Sciatic nerve (tissue), 1 donor: ENCODE measurements around a stretch of chr13.

DNA sequence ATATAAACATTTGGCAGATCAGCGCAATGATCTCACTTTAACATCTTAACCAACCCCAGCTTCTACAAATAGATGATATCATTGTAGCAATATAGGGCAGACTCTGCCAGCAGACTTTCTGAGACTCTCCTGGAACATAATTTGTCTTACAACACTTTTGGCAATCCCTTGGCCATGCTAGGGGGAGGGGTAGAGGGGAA lies 8.8 kb upstream of the UBAC2 start:
- PRO-cap: no peak

GRCh38 chr13:99261458-99262060 lies 3.4 kb upstream of the GPR18 start:
- PRO-cap: no peak

DNA sequence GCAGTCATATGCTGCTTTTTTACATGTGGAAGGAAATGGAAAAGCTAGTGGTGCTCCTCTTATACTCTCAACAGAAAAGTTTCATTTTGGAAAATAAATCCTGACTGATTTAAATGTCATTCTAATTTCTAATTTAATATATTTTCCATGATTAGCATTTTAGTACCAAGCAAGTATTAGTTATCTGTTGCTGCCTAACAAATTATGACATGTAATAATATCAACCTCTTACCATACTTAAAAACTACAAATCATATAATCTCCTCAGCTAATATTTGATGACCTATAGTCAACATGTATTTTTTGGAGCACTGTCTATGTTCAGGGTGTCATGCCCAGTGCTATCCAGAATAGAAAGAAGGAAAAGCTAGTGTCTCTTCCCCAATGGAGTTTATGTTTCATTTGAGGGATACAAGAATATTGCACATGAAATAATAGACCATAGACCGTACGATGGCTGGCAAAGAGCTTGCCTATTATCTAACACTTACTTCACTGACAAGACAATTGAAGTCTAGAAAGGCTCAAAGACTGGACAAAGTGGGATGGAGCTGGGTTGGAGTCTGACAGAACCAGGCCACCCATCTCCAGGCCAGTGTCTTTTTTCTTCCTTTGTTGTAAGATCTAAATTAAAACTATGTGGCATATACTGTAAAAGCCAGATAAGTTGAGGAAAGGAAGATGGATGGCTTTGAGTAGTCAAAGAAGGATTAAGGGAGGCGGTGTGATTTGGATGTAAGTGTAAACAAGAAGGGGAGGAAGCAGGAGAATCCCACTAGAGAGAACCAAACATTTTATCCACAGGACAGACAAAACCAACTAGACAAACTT lies 18.4 kb downstream of the GPR183 start:
- PRO-cap: no peak

GRCh38 chr13:99356787-99357748 lies 49.9 kb upstream of the GPR183 start:
- PRO-cap: no peak

DNA sequence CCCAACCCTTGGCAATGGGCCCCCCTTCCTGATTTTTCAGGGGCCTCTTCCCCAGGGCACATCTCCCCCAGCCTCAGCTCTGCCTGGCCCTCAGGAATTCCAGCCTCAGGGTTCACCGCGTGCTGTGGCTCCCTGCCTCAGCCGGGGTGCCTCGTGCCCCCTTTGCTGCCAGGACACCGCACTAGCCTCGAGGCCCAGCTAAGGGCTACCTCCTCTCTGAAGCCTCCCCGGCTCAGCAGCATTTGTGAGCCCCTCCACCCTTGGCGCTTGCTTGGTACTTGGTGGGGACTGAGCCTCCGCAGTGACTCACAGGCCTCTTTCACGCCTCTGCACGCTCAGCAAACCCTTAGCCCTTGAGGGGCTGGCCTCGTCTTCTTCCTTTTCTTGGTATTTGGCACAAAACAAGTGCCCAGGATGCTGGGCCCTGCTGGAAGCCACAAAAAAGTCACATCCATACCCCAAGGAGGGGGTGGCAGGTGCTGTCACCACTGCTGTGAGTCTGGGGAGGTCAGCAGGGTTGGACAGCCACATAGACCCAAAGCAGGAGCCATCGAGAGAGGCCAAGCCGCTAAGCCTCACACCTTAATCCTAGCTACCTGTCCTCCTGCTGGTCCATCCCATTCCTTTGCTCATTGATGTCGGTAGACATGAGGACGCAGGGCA lies 85.4 kb upstream of the TM9SF2 start:
- PRO-cap: no peak

DNA sequence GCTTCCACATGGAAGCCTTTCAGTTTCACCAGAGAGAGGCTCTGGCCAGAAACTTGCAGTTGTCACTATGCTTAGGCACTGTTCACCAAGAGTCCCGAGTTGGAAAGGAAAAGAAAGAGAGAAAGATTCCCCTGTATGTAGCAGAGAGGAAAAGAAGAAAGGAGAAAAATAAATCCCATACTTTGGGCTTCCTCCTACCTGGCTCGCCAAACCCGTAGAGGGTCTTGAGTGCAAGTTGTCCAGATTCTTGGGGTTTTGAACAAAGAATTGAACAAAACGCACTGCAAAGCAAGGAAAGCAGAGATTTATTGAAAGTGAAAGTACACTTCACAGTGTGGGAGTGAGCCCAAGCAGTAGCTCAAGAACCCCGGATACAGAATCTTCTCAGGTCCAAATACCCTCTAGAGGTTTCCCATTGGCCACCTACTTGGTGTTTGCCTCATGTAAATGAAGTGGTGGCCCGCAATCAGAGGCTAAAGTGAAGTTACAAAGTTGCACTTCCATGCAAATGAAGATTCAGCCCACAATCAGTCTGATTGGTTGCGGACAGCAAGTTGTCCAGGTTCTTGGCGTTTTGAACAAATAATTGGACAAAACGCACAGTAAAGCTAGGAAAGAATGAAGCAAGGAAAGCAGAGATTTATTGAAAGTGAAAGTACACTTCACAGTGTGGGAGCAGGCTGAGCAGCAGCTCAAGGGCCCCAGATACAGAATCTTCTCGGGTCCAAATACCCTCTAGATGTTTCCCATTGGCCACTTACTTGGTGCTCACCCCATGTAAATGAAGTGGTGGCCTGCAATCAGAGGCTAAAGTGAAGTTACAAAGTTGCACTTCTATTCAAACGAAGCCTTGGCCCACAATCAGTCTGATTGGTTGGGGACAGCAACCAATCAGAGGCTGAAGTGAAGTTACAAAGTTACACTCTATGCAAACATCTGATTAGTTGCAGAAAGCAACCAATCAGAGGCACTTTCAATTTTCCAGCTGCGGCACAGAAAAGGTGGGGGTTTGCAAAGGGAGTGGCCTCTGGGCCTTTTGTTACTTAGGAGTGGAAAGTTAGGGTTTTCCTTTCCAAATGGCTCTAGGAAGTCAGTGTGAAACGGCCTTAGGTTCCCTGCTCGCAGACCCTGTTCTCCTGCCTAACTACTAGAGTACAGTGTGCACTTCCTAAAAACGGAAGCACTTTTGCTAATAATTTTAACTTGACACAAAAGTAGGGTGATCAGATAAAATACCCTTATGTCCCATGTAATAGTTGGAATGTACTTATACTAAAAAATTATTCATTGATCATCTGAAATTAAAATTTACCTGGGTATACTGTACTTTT lies 4.9 kb upstream of the TM9SF2 start:
- PRO-cap: bidirectional peak, plus-strand start at position 943 of the sequence, minus-strand start at position 863 of the sequence

DNA sequence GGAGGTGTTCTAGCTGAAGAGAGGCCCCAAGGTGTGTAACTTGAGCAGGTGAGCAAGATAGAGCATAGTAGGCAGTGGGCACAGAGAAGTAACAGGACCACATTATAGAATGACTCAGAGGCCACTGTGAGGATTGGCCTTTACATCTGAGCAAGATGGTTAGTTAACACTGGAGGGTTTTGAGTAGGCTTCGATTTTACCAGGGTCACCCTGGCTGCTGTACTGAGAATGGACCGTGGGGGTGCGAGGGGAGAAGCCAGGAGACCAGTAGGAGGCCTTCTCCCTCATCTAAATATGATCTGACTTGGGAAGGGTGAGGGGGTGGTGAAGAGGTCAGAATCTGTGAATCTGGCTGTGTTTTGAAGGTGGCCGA lies 22.7 kb downstream of the TM9SF2 start:
- PRO-cap: no peak

GRCh38 chr13:99578380-99578997 lies 28.0 kb upstream of the CLYBL start:
- PRO-cap: no peak

- PRO-cap: no peak
Measured at GRCh38 chr13:99892374-99892755, 79.2 kb downstream of the ZIC5 start.

DNA sequence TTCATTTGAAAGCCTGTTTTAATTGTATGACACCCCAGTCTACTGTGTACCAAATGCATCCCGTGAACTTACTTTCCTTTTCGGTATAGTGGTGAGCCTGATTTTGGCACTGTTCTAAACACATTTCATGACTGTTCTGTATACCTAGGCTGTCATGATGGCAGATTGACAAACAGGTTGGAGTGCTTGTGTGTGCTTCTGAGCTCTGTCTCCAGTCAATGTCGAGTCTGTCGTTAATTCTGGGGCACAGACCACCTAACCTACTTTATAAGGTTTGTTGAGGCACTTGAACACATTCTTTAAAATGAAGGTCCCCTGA lies 806 bp downstream of the PCCA start:
- PRO-cap: no peak

- PRO-cap: no peak
Measured at GRCh38 chr13:100529726-100530341, 58.8 kb downstream of the GGACT start.

DNA sequence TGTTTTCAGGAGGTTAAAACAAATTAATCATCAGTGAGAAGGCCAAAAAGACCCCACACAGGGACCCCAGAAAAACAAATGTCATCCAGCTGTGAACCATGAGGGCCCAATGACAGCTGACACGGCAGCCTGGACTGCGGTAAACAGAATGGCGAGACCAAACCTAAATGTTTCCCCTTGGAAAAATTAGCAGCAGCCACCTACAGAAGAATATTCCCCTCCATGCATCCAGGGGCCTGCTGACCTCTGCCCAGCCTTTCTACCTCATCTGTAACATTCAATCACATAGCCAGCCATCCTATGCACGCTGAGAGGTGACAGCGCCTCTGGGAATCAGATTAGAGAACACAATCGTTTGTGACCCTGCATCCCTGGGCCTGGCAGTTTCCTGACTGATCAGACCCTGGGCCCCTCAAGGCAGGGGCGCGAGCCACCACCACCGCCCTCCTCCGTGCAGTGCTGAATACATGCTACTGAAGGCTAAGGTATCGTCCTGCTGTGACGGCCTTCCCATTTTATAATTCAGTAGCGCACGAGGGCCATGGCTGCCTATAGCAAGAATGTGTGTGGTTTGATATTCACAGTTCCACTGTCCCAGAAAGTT lies 1.3 kb downstream of the TMTC4 start:
- PRO-cap: no peak

DNA sequence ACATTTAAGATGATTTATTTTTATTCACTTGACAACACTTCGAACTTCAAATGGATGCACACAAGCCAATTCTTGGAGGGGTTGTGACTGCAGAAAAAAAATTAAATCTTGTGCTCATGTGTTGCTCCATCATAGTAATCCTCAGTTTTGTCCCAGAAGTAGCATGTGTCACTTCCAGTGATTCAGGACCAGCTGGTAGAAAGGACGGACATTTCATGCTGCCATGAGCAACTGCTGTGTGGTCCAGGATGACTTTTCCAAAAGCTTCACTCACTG lies 71.1 kb downstream of the ITGBL1 start:
- PRO-cap: no peak

DNA sequence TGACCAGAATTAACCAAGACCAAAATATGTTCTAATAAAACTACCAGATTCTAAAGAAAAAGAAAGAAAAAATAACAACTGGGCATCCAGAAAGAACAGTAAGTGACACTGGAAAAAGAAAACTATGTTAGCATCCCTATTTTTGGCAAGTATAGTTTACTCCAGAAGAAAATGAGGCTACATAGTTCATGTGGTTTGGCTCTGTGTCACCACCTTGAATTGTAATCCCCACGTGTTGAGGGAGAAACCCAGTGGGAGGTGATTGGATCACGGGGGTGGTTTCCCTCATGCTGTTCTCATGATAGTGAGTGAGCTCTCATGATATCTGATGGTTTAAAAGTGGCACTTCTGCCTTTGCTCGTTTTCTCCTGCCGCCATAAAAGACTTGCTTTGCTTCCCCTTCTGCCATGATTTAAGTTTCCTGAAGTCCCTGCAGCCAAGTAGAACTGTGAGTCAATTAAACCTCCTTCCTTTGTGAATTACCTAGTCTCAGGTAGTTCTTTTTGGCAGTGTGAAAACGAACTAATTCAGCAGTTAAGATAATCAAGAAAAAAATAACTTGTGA lies 77.0 kb downstream of the ITGBL1 start:
- PRO-cap: no peak

GRCh38 chr13:101740018-101740217 lies 176.8 kb downstream of the FGF14 start:
- PRO-cap: no peak

GRCh38 chr13:101771479-101771941 lies 145.2 kb downstream of the FGF14 start:
- PRO-cap: no peak

DNA sequence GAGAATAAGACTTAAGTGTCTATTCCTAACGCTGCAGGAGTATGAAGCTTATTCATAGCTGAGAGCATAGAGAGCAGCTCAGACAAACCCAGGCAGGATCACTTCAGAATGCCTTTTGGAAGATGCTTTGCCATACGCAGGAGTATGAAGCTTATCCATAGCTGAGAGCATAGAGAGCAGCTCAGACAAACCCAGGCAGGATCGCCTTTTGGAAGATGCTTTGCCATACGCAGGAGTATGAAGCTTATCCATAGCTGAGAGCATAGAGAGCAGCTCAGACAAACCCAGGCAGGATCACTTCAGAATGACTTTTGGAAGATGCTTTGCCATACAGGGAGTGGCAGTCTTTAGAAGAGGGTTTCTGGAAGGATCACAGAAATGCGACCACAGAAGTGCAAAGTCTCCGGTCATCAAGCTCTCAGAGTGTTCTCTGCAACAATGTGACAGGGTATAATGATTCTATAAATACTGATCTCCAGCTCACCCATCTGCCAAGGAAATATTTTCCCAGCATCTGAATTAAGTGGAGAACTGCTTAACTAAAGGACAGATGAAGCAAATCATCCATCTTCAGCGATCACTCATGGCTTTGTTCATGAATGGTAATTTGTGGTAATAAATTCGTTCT lies 94.7 kb upstream of the FGF14 start:
- PRO-cap: no peak

- PRO-cap: no peak
Measured at GRCh38 chr13:102401953-102402780, 194.6 kb upstream of the TPP2 start.

DNA sequence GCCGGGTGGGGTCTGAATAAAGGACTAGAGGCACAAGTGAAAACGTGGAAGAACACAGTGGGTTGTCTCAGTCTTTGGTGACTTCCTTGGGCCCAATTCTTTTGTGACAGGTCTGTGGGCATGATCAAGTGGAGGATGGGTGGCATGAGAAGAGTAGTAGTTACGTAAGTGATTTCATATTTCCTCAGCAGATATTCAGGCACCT lies 2.6 kb downstream of the TPP2 start:
- PRO-cap: no peak

DNA sequence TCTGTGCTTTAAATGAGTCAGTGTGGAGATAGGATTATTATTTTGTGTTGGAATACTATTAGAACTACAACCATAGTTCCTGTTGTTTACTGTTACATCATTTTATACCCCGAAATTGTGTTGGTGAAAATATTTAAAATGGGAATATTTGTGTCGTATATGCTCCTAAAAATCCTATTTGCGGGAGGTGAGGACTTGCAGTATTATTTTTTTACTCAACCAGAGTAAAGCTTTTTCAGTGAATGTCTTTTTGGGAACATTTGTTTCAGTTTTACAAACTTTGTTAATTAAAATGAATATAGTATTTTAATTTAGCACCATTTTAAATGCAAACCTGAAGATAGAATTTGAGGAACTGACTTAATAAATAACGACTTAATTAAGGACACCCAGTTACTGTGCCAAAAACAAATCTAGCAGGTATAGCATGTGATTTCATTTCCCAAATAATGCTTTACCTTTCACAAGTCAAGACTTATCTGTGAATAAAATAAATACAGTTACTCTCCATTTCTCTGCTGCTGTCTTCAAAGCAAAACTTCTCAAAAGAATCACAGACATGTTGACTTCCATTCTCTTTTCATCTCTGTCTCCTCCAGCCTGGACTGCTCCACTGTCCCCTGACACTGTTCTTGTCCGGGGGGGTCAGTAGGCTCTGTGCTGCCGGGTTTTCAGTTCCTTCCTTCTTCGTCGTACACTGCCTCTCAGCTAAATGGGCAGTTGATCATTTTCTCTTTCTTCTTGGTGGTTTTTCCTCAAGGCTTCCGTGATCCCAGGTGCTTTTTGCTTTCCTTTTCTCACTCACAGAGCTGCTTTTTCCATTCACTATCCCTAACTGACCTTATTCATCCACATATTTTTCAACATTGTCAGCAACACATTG lies 39.5 kb downstream of the METTL21C start:
- PRO-cap: no peak